ENCODE results near the genes POFUT1, CBFA2T2 and ACTL10.

DNA sequence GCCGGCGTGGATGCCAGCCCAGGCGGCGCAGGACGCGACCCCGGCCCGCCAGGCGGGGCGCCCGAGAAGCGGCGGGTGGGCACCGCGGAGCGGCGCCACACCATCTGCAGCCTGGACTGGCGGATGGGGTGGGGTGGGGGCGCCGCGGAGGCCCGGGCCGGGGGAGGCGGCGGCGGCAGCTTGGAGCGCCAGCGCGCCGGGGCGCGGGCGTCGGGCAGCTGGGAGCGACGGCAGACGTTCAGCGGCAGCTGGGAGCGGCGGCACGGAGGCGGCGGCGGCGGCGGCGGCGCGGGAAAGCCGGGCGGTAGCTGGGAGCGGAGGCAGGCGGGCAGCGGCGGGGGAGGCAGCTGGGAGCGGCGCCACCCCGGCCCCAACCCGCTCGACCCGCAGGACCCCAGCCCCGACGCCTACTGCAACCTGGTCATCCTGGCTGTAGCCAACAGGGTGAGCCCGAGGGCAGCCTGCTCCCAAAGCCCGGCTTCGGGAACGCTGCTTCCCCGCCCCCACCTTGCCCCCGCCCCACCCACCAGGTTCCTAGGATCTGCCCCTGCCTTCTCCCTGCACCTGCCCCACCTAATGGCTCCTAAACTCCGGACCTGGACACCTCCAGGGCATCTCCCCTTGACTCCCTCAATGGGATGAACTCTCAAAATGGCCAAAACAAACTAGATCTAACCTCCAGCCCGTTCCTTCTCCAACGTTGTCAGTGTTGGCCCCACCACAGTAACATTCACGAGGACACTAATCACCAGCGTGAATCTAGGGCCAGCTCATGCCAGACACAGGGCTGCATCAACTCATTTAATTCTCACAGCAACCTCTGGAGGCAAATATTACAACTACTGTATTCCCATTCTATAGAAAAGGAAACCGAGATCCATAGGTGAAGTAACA, 9.0 kb downstream of the CCM2L start:
- PRO-cap, 3 experiments, result no peak in any of the 3 experiments
- RRBS, result 1% methylated on average over 50 of the region's 75 CpGs

GRCh38 chr20:32040024-32040571, 11.9 kb upstream of the HCK start:
- PRO-cap, 3 experiments, result no peak in any of the 3 experiments
- RRBS, result no CpG with 5 or more reads among the region's 7 CpGs

- PRO-cap, 3 experiments, result peak in 3 of 3 experiments; most common plus-strand start chr20:32207908 (in 1); most common minus-strand start chr20:32207741 (in 2)
- RRBS, result 2% methylated on average over 51 of the region's 88 CpGs
Observed at GRCh38 chr20:32207550-32208562, at the start of gene POFUT1. POFUT1 (plus strand) TSS chr20:32207880.

DNA sequence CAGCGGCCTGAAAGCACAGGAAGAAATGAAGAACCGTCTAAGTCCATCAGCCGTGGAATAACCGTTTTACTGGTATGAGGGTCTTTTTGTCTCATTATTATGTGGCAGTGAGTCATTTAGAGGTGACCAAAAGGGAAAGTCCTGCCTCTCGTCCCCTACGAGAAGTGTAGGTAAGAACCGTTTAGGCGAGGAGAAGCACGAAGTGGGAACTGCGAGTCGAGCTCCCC, 522 bp upstream of the ASXL1 start:
- PRO-cap, 3 experiments, result peak in 1 of 3 experiments; most common plus-strand start position 191 of the sequence (in 1); most common minus-strand start position 59 of the sequence (in 1)
- RRBS, result no CpG with 5 or more reads among the region's 11 CpGs

GRCh38 chr20:32559834-32560304, 25.3 kb downstream of the NOL4L start:
- PRO-cap, 3 experiments, result no peak in any of the 3 experiments
- RRBS, result no CpG with 5 or more reads among the region's 15 CpGs

DNA sequence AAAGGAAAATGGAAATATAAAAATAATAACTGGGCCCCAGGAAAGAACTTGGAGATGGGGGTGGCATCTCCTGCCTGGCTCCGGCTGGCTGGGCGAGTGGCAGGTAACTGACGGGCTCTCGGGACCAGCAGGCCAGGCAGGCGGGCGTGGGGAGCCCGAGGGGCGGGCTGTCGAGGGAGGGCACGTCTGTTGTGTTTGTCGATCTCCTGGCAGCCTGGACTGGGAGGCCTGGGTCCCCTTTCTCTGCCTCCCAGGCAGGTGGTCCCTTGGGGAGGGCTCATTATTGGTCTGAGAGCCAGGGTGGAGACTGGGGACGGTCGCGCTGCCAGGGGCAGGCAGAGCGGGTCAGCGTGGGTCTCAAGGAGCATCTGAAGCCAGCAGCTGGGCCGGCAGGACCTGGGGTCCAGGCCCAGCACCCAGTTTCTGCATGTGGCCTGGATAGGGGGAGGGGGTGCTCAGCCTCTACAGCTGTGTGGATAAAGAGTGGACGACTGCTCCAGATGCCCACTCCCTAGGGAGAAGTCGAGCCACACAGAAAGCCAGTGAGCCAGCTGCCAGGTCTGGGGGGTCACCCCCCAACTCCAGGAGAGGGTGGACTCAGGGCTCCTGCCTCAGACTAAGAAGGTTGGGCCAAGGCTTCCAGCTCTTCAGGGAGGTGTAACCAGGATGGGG, 3.0 kb downstream of the NOL4L start:
- PRO-cap, 3 experiments, result no peak in any of the 3 experiments
- RRBS, result no CpG with 5 or more reads among the region's 19 CpGs

DNA sequence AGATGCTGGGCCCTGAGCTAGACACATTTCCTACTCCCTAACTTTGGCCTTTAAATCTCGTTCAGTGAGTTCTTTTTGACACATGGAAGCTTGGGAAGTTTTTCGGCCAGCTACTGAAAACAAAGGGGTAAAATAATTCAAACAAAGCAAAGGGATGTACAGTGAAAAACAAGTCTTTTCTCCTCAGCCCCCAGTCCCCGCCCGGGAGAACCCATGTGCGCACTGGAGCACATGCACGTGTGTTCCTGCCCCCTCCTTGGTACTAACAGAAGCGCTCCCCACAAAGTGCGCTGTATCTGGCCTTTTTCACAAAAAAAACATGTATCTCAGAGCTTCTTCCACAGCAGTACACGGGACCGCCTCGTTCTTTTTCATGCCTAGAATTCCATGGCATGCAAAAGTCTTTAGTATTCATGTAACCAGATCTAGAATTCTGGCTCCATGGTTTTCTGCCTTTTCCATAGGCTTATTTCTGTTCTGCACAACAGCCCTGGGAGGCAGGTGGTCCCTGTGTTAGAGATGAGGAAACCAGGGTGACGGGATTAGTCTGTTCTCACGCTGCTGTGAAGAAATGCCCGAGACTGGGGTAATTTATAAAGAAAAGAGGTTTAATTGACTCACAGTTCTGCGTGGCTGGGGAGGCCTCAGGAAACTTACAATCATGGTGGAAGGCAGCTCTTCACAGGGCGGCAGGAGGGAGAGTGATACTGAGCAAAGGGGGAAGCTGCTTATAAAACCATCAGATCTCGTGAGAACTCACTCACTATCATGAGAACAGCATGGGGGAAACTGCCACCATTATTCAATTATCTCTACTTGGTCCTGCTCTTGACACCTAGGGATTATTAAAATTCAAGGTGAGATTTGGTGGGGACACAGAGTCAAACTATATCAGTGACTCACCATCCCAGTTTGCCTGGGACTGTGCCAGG, 41.2 kb downstream of the C20orf203 start:
- PRO-cap, 3 experiments, result no peak in any of the 3 experiments
- RRBS, result no CpG with 5 or more reads among the region's 17 CpGs

GRCh38 chr20:32763170-32763664, 1.0 kb downstream of the DNMT3B start:
- PRO-cap, 3 experiments, result no peak in any of the 3 experiments
- RRBS, result 4% methylated on average over 5 of the region's 31 CpGs

- PRO-cap, 3 experiments, result no peak in any of the 3 experiments
- RRBS, result no CpG with 5 or more reads among the region's 7 CpGs
Observed at GRCh38 chr20:32822903-32823777, 3.4 kb downstream of the MAPRE1 start.

DNA sequence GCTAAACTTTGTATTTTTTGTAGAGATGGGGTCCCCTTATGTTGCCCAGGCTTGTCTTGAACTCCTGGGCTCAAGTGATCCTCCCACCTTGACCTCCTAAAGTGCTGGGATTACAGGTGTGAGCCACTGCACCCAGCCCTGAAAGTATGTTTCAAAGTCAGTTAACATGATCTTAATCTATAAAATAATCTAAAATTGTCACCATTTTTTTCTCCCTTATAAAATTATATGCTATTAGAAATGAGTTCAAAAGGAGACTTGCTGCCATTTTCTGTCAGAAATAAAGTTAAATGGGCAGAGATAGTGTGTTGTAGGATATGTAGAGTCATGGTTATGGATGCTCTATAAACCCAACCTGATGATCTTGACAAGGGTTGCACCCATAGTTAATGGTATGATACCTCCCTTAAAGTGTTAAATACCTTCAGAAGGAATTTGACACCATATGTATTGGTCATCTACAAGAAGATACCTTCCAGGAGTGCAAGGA, 7.4 kb upstream of the EFCAB8 start:
- PRO-cap, 3 experiments, result no peak in any of the 3 experiments

- PRO-cap, 3 experiments, result no peak in any of the 3 experiments
- RRBS, result no CpG with 5 or more reads among the region's 3 CpGs
Observed at GRCh38 chr20:32967840-32968072, 36.5 kb downstream of the SUN5 start.

DNA sequence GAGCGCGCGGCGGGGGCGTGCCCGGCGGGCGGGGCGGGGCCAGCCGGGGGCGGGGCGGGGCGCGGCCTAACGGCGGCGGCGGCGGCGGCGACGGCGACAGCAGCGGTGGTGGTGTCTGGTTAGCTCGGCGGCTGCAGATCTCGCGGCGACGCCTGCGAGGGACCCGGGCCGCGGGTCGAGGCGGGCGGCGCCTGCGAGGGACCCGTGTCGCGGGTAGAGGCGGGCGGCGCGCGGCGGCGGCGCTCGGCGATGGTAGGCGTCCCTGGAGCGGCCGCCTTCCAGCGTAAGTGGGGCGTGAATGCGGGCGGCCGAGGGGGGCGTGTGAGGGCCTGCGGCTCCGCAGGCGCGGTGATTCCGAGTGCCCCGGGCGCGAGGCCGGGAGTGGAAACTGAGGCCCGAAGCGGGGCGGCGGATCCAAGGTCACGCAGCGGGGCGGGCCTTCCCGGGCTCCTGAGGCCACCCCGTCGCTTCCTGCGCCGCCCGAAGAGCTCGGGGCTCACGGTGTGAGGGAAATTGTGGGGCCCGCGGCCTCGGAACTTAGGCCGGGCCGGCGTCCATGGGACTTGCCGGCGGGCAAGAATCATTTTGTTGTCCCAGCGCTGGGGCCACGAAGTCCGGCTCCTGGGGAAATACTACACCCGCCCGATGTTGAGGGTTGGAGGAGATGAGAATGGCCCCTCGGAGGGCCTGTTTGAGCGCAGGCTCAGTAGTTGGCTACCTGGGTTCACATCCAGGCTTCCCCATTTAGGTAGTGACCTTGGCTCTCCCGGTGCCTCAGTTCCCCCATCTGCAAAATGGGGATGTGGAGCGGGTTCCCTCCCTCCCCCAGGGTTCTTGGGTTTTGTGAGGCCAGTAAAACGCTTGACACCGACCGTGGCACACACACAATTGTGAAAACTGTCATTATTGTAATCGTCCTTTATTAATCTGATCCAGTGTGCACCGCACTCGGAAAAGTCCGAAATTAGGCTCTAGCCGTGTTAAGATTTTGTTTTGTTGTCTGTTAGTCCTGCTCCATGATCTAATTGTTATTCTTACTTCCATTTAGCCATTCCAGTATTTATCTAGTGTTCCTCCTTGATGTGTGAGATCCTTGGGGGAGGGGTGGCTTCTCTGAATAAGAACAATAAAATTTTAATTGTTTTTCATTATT, at the start of gene CBFA2T2:
CBFA2T2 (plus strand) TSS at position 78 of the 1,153 bp plus-strand sequence.
- PRO-cap, 3 experiments, result peak in 3 of 3 experiments; most common plus-strand start position 69 of the sequence (in 2)
- RRBS, result 2% methylated on average over 40 of the region's 110 CpGs

GRCh38 chr20:33554753-33555601, 65.1 kb downstream of the CBFA2T2 start:
- PRO-cap, 3 experiments, result peak in 1 of 3 experiments; most common minus-strand start chr20:33555020 (in 1)
- RRBS, result no CpG with 5 or more reads among the region's 2 CpGs

DNA sequence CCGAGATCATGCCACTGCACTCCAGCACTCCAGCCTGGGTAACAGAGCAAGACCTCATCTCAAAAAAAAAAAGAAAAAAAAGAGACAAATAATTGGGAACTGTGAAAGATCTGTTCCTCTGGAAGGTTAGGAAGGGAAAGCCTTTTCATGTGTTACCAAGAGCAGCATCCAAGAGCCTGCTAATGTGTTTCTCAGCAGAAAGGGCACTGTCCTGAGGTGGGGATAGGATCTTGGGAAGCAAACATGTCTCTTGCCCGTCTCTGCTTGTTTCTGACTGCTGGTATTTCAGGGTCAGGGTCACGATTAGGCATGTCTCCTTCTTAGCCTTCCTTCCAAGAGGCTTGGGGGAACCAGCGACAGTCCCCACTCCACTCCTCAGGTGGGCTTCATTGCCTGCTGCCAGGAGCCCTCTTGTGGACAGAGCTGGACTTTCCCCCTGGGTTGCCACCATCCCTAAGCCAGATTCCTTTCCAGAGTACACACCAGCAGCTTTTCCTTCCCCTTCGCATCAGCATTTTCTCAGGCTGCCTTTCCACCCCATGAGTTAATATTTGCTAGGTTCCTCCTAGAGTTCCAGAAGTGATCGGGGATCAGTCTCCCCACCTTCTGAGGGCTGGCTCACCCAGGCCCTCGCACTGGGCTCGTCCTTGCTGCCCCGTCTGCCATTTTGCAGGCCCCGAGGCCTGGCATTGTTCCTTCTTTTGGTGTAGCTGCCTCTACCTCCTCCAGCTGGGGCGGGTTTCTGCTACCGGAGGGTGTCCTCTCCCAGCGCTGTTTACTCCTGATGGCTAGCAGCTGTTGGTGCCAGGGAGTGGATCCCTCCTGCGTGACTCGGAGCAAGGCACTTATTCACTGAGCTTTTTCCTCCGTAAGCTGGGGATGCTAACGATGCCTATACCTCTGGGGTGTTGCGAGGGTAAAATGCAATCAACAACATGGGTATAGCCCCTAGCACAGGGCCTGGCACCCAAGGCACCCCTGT, 8.8 kb upstream of the C20orf144 start:
- PRO-cap, 3 experiments, result no peak in any of the 3 experiments
- RRBS, result no CpG with 5 or more reads among the region's 18 CpGs

DNA sequence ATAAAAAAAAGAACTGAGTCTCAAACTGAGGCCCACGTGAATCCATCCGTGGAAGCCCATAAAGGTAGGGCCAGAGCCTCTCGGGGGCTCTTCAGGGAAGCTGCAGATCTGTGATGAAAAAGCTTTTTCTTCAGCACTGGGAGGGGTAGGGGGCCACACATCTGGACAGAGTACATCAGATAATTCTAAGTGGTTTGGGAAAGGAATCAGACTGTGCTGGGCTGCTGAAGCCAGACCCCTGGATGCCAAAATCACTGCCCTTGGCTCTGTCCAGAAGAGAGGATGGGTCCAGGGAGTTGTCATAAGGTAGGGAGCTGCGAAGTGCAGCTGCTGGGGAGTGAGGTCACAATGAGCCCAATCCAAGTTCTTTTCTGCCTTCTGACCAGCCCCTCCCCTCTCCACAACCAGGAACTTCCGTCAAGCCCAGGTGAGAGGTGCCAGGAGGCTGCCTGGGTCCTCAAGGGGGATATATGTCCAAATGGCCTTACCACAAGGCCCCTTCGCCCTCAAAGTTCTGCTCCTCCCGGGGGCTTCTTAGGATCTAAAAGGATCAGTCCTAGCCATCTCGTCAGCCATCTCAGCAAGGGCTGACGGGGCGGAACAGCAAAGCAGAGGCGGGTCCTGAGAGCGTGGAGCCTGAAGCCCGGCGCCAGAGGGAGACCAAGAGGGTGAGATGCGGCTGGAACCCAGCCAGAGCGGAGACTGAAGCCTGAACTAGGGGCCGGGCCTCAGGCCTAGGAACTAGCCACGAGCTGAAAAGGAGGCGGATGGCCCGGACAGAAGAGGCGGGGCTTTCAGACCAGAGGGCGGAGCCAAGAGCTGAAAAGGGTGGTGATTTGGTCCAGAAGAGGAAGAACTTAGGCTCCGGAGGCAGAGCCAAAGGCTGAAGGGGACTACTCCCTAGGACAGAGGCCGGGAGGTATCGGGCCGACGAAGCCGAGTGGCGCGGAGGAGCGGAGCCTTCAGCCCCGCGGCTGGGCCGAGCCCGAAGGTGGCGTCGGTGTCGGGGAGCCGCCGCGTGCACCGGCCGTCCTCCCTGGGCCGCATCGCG, at the start of gene ACTL10:
ACTL10 (plus strand) TSS at position 851 of the 1,051 bp plus-strand sequence.
- PRO-cap, 3 experiments, result peak in 3 of 3 experiments; most common plus-strand start position 822 of the sequence (in 2); most common minus-strand start position 585 of the sequence (in 2)
- RRBS, result 2% methylated on average over 28 of the region's 46 CpGs

- PRO-cap, 3 experiments, result no peak in any of the 3 experiments
- RRBS, result no CpG with 5 or more reads among the region's 14 CpGs
Observed at GRCh38 chr20:33679618-33680163, 5.5 kb upstream of the NECAB3 start.

- PRO-cap, 3 experiments, result no peak in any of the 3 experiments
- RRBS, result no CpG with 5 or more reads among the region's 7 CpGs
Observed at GRCh38 chr20:33836907-33837524, 25.9 kb downstream of the CHMP4B start.

GRCh38 chr20:34311337-34312088, 8.4 kb upstream of the AHCY start:
- PRO-cap, 3 experiments, result no peak in any of the 3 experiments
- RRBS, result 3% methylated on average over 6 of the region's 44 CpGs

DNA sequence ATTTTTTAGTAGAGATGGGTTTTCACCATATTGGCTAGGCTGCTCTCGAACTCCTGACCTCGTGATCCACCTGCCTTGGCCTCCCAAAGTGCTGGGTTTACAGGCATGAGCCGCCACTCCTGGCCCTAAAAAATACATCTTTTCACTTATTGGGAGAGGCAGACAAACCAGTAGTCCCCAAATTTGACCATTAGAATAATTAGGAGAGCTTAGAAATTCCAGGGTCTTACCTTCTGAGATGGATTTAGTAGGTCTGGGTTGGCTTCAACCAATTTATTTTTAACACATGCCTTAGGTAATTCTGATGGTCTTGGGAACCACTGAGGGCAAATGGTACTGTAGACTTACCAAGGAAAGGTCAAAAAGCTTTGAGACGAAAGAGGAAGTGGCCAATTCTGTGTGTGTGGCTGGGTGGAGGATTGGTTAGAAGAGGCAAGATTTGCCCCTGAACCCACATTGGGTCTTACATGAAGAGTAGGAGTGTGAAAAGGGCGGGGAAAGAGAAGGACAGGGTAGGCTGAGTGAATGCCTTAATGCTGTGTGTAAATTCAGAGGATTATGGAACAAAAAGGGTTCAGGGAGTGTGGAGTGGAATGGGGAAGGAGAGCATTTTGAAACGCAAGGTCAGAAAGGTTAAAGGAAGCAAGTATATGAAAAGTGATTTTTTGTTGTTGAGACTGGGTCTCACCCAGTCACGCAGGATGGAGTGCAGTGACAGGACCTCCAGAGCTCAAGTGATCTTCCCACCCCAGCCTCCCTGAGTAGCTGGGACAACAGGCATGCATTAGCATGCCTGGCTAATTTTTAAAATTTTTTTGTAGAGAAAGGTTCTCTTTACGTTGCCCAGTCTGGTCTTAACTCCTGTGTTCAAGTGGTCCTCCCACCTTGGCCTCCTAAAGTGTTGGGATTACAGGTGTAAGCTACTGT, 2.8 kb downstream of the ITCH start:
- PRO-cap, 3 experiments, result no peak in any of the 3 experiments
- RRBS, result no CpG with 5 or more reads among the region's 8 CpGs

GRCh38 chr20:34408550-34409052, 45.5 kb downstream of the ITCH start:
- PRO-cap, 3 experiments, result no peak in any of the 3 experiments
- RRBS, result no CpG with 5 or more reads among the region's 1 CpG

Measured in breast (tissue), 4 donors.